SJSA1 (cell line): ENCODE data around the gene CDK8.

DNA sequence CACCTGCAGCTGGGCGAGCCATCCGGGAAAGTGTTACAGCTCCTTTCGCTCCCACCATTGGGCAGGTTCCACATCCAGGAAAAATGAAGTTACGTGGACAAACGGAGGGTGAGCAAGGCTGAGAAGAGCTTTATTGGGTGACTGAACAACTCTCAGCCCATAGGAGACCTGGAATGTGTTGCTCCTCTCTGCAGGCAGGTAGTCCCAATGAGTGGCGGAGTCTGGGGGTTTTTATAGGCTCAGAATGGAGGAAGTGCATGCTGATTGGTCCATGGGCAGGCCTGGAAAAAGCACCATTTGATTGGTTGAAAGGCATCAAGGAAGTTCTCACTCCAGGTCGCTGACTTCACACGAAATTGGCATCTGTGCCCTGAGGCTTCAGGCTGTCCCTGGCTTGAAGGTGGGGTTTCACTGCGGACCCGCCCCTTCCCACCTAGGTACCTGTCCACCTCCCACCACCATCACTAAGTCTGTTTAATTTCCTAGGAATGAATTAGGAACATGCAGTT is 65.4 kb downstream of the SPATA13 start:
- RAMPAGE, long total RNA, result no peak

- RAMPAGE, long total RNA, result no peak
Observed at GRCh38 chr13:24241853-24242578, 67.4 kb upstream of the C1QTNF9 start.

GRCh38 chr13:24267302-24267803 is 42.0 kb upstream of the C1QTNF9 start:
- RAMPAGE, long total RNA, result no peak

DNA sequence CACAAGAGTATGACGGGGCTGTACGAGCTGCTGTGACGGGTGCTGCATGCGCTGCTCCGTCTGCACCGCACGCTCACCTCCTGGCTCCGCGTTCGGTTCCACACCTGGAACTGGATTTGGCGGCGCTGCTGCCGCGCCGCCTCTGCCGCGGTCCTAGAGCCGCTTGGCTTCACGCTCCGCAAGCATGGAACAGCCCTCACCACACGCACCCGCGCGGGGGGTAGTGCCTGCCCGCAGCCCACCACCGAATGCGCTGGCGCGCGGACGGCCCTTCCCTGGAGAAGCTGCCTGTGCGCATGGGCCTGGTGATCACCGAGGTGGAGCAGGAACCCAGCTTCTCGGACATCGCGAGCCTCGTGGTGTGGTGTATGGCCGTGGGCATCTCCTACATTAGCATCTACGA is 18.8 kb downstream of the C1QTNF9 start:
- RAMPAGE, long total RNA, result no peak

- RAMPAGE, long total RNA, result no peak
Observed at GRCh38 chr13:24439937-24440198, 72.7 kb downstream of the PARP4 start.

GRCh38 chr13:24764318-24764618 is 299 bp downstream of the RNF17 start:
- RAMPAGE, long total RNA, result no peak

GRCh38 chr13:24905295-24906412 is 17.0 kb downstream of the CENPJ start:
- RAMPAGE, long total RNA, result no peak

- RAMPAGE, long total RNA, result no peak
Observed at GRCh38 chr13:25170314-25171102, 1.6 kb downstream of the AMER2 start.

DNA sequence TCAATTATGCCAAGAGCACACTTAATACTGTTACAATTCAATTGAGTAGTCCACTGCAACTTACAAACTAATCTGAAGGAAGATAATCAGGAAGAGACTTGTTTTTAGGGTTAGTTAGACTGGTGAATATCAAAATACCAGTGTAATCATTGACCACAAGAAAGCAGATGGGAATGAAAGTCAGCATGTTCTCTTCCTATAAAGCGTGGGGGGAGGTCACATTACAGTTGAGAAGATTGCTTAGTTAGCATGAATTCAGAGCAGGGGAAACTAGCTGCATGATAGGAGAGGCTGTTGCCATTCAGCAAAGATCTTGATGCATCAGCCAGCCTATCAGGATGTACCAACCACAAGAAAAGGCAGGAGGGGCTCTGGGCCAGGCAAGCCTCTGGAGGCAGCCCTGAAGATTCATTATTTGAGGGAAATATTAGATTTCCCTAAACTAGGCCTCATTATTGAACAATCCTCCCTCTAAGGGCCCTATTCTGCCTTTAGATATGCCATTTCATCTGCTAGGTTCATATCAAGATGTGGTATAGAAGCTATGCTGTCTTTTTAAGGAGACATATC is 5.0 kb upstream of the MTMR6 start:
- RAMPAGE, long total RNA, result no peak

DNA sequence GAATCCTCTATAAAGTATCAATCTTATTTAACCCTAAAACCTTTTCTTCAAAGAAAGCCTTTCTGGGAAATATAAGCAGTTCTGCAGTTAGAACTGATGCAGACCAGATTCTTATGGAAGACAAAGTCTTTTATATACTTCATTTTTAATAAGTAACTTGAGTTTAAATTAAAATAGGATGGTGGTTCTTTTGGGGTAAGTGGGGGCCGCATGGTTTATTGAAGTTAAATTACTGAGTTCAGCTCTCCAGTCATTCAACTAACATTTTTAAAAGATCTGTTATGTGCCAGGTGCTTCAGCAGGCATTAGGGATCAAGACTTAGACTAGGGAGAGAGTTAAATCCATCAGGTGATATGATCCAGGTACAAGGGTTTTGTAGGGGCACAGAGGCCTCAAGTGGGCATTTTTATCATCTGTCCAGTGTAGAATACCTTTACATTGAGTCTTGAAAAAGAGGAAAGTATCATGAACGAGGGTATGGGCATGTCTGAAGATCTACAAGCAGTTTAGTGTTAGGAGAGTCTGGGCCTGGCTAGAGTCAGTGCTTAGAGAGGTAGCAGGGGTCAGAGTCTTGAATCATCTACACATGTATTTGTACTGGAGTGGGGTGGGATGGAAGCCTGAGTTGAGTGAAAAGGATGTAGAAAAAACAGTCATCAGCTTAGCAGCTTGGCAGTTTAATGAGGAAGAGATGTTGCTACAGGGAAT is 22.3 kb downstream of the NUP58 start:
- RAMPAGE, long total RNA, result no peak

GRCh38 chr13:26012869-26013540 is 38.8 kb downstream of the SHISA2 start:
- RAMPAGE, long total RNA, result no peak

- RAMPAGE, long total RNA, result no peak
Observed at GRCh38 chr13:26024412-26025256, 27.2 kb downstream of the SHISA2 start.

DNA sequence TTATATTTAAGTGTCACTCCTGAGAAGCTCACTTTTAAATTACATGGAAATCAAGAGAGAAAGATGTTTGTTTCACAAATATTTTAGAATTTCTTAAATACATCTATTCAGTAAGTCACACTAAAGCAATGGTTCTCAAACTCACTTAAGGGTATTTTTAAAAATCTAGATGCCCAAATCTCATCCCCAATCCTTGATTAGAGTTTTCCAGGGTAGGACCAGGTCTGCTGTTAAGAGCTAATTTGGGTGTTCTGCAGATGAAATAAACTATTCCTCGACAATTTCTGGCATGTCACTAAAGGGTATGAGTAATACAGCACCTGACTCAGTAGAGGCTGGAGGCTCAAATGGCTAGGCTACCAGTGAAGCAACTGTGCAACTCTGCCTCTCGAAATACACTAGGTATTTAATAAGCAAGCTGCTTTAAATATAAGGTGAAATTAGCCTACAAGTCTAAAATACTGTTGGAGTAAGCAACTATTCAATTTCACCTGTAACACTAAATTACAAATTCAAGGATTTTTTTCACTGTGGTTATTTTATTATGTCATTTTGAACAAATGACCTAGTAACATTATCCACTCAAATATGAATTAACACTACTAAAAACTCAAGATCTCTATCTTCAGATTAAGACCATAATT is 1.6 kb downstream of the RNF6 start:
- RAMPAGE, long total RNA, result no peak

- RAMPAGE, long total RNA, result no peak
Observed at GRCh38 chr13:26253517-26254572, at the start of gene CDK8. TSS of gene CDK8 (plus strand) at chr13:26254129.

DNA sequence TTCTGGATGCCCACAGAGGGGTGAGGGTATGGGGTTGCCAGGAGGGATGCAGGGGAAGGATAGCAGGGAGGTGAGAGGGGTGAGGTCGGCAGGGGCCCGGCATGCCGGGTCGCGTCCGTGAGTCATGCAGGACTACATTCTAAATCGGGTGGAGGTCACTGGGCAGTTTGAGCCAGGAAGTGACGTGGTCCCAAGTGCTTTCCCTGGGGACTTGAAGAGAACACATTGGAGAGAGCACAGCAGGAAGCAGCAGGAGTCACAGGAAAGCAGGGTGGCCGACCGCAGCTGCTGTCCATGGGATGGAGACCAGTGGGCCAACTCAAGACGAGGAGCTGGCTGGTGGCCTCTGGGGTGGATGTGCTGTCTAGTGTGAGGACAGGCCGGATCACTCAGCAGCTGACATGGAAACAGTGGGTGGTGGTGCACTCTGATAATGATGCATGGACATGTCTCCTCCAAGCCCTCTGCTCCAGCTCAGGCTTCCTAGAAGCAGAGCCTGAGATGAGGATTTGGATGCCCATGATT is 91.9 kb upstream of the WASF3 start:
- RAMPAGE, long total RNA, result no peak

DNA sequence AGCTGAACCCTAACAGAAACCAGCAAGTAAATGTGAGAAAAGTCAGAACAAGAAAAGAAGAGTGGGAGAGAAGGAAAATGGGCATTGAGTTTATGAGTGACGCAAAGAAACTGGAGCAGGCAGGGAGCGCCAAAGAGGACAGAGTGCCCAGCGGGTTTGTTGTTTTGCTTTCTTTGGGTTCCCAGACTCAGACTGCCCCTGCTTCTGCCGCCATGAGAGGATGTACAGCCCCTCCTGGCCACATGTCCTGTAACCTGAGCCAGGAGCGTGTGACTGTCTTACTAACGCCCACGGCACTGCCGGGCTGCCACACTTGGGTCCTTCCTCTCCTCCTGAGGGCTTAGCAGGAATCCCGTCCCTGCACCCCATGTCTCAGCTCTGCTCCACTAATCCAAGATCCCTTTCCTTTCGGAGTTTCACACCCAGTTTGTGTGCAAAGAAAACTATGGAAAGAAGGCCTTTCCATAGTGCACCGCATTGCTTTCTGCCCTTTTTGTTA is 80.5 kb downstream of the GPR12 start:
- RAMPAGE, long total RNA, result no peak

- RAMPAGE, long total RNA, result no peak
Observed at GRCh38 chr13:26721151-26721558, 39.4 kb downstream of the GPR12 start.

DNA sequence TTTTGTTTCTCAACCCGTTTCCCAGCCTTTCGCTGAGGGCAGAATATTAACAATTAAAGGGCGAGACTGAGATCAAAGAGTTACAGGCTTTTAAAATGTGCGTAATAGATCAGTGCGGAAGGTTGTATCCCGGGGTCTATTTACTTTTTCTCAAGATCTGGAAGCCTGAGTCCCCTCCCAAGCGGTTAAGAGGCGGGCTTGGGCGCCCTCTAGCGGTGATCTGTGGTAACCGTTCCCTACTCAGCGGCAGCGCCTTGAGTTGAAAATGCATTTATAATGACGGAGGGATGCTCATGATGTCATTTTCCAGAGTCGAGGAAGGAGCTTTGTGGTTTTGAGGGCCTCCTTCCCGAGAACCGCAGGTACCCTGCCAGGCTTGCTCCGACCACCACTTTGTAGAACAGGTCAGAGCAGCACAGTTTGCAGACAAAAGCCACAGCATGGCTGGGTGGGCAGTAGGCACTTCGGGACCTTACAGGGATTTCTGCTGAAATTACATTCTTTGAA is 169.7 kb upstream of the GPR12 start:
- RAMPAGE, long total RNA, result no peak

DNA sequence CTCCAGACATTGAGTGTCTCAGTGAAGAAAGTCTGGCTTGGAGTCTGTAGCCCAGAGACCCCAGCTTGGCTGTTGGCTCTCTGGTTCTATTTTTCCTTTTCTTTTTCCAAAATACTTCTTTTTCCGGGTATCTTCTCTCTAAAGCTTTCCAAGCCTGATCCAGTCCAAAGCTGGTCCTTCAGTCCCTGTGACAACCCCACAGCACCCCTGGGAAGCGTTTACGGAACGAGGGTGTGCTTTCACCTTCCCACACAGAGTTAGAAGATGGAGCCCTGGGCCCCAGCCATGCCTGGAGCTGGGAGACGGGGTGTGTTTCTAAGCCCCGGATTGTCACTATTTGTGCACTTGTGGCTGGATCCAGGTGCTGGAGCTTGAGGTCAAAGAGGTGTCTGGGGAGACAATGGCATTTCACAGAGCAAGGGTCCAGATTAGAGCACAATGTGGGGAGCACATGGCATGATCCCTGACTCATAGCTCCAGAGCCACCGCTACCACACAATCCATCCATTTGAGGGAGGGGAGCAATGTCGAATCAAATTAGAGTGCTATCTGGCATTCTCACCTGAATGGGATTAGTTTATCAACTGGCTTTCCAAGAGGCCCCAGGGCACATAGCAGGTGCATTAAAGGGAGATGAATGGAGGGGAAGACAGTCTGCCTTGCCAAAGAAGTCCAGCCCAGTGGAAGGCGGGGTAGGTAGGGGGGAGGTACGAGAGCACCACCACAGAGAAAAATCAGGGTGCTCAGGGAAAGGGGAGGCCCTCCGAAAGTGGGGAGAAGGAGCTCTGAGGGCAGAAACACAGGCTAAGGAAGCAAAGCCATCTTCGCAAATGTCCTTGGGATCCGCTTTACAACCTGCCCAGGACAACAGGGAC is 194.3 kb upstream of the GPR12 start:
- RAMPAGE, long total RNA, result no peak

DNA sequence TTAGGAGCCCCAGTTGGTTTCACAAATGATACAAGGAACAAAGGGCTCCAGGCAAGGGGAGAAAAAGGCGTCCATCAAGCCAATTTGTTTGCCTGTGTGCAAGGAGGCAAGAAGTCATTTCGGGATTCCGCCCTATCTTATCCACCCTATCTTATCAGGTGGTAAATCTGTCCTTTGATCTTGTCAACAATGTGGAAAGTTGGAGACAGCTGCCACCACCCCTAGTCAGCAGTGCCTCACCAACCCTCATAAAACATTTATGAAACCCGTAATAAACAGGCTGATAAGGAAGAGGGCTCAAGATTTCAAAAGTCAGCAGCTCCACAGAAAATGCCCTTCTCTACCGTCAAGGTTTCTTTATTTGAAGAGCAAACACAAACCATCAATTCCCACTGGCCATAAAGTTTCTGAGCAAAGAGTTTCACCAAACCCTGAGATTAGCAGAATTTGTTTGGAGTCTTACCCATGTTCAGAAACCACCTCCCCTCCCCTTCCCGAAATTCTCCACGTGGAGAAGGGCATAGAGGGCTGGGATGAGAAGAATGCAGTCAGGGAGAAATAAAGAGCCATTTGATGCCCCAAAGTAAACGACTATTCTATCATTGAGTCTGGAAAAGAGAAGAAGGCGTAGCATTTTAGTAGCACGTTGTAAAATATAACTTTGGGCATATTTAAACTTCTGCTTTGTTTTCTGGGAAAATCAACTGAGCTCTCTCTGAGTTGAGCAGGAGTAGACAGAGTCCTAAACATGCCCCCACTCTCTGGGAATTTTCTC is 196.1 kb upstream of the GPR12 start:
- RAMPAGE, long total RNA, result no peak